Thoracic aorta (tissue), 1 donor: ENCODE measurements around a stretch of chr3.

DNA sequence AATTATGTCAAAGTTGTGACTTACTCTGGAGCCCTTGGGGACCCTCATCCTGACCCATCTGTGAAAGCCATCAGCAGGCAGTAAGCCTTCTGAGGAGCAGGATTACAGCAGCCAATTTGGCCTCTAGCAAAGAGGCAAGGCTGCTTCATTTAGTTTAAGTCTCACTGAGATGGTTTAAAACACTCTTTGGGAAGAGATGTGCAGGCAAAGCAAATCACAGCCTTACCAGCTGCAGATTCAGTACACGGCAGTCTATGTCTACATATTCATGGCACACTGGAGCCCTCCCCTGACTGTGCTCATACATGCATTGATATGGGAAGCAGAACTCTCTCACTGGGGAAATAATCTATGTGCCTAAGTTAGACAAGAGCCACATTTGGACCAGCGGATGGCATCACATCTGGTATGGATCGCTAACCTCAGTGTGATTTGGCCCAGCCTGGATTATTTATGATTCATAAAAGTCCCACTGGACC is 1.5 kb downstream of the PRICKLE2 start:
- RAMPAGE, long total RNA: no peak

DNA sequence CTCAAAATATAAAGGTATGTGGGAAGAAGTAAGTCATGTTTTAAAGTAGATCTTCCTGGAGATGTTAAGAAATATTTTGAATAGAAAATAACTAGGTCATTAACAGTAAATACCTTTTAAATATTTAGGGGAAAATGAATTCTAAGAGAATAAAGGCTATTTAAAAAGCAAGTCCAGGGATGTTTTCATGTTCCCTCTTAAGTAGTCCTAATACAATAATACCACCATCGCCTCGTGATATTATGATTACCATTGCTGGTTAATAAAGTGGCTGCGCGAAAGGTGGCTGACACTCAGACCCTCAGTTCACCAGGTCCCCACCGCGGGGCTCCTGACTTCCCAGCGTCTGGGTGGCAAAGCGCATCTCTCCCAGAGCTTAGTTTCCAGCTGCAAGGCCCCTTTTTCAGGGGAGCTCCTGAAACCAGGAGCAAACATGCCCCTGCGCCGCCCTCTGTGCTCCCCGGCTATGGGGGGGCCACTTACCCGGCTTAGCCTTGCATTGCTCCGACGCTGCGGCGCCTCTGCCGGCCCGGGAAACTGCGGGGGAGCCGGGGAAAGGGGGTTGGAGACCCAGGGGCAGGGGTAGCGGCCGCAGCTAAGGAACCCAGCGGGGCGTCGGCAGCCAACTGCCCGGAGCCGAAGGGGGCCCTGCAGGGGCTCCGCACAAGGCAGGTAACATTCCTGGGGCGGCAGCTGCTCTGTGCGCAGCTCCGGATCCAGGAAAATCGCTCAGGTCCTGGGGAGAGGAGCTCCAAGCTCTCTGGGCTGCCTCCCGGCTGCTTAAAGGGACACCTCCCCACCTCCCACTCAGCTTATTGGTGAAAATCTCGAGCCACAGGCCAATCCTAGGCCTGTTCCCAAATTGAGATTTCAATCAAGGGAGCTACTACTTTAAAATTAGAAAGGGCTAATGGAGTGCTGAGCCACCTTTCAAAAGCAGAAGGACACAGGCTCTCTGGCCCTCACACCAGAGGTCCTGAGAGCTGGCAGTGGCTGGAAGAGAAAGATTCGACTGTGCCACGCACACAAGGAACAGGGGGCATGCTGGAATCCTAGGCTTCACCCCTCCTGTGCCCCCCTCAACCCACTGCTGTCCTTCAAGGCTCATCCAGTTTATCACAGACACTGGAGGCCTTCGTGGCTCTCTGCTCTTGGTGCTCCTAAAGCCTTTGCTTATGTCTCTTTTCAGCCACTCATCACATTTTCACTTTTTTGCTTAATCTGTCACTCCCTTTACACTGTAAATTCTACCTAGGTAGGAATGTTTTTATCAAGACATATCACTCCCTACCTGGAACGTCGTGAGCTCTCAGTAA is 42.6 kb upstream of the PRICKLE2 start:
- RAMPAGE, long total RNA: start-site peak on the minus strand centred at position 745 of the sequence, 114 bp wide, 227 reads

- RAMPAGE, long total RNA: no peak
Observed at GRCh38 chr3:64341083-64341523, 115.8 kb upstream of the PRICKLE2 start.

GRCh38 chr3:64650378-64650838 is 37.4 kb downstream of the ADAMTS9 start:
- RAMPAGE, long total RNA: no peak

GRCh38 chr3:65181625-65182089 is 493.9 kb upstream of the ADAMTS9 start:
- RAMPAGE, long total RNA: no peak

DNA sequence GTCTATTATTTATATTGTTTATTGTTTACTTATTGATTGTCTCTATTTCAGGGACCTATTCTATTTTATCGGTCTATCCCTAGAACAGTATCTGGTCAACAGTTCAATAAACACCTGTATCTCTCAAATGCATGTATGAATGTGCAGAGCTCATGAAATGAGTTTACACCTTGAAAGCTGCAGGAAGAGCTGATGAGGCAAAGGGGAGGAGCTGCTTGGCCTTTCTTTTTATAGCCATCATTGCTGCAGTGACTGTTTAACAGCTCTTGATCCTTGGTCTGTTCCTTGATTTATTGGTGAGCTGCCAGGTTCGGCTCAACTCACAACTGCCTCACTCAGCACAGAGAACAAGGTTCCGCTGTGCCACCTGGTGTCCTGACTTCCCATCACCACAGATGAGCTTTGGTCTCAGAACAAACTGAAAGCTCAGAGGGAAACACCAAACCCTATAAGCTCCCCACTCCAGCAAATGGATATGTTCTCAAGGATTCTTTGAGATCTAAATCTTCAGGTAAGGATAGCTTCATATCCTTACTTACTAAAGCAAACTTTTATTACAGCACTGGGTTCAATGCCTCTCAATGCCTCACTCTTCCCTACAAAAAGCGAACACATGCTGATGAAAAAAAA is 626.1 kb downstream of the MAGI1 start:
- RAMPAGE, long total RNA: no peak

- RAMPAGE, long total RNA: no peak
Observed at GRCh38 chr3:65776204-65777234, 262.2 kb downstream of the MAGI1 start.

DNA sequence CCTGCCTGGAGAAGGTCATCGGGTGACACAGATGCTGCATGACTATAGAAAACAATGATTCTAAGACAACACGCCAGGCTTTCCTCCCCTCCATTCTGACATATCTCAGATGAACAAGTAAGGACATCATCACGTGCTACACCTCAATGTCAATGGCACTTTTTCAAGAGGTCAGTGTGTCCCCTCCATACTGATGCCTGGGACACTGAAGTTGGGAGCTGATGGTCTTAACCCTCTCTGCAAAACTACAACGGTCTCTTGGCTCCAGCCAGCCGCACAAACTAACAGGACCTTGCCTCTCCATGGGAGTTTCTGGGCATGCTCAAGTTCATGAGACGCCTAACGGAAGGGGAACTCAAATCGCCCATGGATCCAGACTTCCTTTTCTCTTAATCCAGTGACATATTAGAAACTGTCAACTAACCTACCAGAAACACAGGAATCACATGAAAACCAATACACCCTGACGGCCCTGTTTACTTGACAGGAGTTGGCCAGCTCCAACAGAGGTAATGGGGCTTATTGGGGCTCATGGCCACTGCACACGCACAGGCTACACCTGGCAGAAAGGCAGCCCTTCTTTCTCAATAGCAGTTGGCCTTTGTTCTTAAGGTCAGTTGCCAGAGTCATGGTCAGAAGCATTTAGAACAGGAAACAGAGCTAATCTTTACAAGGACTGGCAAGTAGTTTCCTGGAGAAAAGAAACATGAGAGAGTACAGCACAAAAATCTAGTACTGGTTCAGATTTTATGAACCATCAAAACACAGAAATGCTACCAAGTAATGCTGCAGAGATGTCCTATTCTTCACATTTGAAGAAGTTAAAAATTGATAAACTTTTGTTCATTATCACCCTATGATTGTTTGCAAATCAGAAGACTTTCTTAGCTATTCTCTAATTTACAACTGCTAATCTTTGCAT is 181.9 kb downstream of the MAGI1 start:
- RAMPAGE, long total RNA: no peak

GRCh38 chr3:65862347-65863107 is 176.2 kb downstream of the MAGI1 start:
- RAMPAGE, long total RNA: start-site peak on the minus strand at chr3:65862594-65863266, 34 reads

GRCh38 chr3:65974488-65975409 is 64.0 kb downstream of the MAGI1 start:
- RAMPAGE, long total RNA: no peak

DNA sequence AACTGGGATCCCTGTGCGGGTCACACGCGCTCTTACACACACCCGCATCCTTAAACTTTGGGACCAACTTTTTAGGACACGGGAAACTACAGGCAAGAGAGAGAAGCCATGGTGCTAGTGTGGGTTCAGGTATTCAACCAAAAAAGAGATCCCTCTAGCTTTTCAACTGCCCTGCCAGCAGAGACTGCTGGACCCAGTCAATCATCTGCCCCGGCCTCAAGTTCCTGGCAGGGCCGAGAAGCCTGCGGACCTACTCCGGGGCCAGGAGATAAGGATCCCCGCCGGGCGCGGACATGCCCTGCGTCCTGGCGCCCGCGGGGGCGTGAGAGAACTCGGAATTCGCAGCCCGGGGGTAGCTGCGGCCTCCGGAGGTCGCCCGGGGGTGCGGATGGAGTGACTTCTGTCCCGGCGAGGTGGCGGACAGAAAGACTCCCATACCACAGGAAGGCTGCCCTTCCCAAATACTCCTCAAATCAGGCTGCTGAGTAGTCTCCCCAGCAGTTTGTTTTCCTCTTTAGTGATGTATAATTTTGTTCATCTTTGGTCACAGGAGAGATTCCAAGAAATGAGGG is 870 bp upstream of the MAGI1 start:
- RAMPAGE, long total RNA: no peak

GRCh38 chr3:66110665-66111306 is 72.1 kb upstream of the MAGI1 start:
- RAMPAGE, long total RNA: no peak

DNA sequence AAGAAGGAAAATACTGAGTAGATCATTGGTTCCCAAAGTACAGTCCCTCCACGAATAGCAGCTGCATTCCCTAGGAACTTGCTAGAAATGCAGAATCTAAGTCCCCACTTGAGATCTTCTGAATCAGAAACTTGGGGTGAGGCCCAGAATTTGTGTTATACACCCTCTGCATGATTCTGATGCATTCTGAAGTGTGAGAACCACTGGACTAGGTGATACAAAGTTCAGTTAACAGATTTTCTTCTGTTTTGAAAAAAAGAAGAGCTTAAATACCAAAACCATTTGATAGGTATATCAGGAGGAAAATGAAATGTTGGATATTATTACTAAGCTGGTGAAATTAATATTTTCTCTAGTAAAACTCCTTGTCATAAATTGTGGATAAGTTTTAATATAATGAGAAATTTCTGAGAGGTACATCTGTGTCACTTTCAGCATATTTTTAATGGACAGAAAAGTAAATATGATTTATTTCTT is 77.2 kb downstream of the SLC25A26 start:
- RAMPAGE, long total RNA: no peak

GRCh38 chr3:66304221-66304652 is 83.4 kb downstream of the SLC25A26 start:
- RAMPAGE, long total RNA: no peak

GRCh38 chr3:66370166-66371056 is 130.4 kb downstream of the LRIG1 start:
- RAMPAGE, long total RNA: no peak

- RAMPAGE, long total RNA: no peak
Observed at GRCh38 chr3:66411372-66411810, 89.4 kb downstream of the LRIG1 start.

- RAMPAGE, long total RNA: no peak
Observed at GRCh38 chr3:66442758-66443369, 58.0 kb downstream of the LRIG1 start.

GRCh38 chr3:66445028-66445764 is 55.6 kb downstream of the LRIG1 start:
- RAMPAGE, long total RNA: no peak

- RAMPAGE, long total RNA: no peak
Observed at GRCh38 chr3:66493377-66494012, 7.3 kb downstream of the LRIG1 start.

DNA sequence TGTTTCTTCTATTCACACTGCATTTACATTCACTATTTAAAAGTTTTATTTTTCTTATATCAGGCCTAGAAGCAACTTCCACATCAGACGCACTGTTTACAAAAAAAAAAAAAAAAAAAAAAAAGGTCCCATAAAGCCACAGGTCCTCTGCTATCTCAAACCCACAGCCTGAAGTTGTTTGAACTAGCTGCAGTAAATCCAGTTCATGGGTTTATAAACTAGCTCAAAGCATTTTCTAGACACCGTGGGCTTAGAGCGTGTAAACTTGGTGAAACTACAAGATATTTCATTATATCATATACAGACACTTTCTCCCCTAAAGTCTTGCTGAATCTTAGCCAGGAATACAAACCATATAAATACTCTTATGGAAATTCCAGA is 3.2 kb downstream of the LRIG1 start:
- RAMPAGE, long total RNA: no peak